Parietal lobe (tissue), 2 donors: ENCODE results near the gene FRMD4A.

GRCh38 chr10:13873244-13873532 lies 286.4 kb downstream of the PRPF18 start:
- RAMPAGE, long total RNA = no peak

GRCh38 chr10:13892228-13892576 lies 305.4 kb downstream of the PRPF18 start:
- RAMPAGE, long total RNA = no peak

DNA sequence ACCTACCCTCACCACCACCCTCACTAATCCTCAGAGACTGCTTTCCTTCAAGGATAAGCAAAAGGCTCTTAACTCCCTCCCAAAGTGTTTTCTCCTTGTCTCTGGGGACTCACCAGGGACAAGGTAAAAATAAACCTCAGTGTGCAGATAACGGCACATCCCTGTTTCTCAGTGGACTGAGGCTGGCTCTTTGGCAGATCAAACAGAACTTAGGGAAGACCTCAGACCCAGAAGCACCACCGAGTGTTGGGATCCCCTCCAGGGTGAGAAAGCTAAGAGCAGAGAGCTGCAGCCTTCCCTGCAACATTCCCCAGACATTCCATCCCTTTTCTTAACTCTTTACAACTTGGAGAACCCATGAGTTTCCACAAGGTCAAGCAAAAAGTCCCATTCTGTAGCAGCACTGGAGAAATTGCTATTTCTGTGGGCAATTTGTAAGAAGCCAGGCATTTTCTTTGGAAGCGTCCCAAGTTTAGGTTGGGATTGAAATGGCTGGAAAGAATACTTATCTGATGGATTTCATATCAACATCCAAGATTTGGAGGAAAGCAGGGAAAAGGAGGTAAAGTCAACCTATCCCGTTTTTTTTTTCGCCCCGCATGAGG lies 358.7 kb downstream of the FRMD4A start:
- RAMPAGE, long total RNA = no peak

DNA sequence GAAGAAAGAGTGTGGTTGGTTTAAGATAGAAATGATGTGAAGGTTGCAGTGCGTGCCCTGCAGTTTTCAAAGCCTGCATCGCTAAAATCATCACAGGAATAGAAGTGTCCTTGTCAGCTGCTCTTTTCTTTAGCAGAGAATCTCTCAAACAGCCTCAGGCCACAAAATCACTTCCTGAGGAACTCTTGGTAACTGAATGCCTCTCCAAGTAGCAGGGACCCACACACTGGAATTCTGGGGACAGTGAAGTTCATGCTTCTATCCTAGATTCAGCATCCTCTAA lies 307.1 kb downstream of the FRMD4A start:
- RAMPAGE, long total RNA = no peak

DNA sequence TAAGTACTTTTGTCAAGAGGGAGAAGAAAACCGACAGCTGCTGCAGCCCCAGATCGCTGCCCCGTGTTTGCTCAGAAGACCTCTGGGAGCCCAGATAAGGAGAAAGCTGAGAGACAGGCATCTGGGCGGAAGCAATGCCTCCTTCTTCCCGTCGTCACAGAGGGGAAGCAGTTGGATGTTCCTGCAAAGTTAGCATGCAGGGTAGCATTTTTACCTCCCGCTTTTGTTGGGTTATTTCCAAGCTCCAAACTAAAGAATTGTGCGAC lies 149.5 kb downstream of the FRMD4A start:
- RAMPAGE, long total RNA = no peak

- RAMPAGE, long total RNA = no peak
These were observed at the start of gene FRMD4A for GRCh38 chr10:14330747-14331201. TSS of gene FRMD4A (minus strand) at chr10:14330924.

DNA sequence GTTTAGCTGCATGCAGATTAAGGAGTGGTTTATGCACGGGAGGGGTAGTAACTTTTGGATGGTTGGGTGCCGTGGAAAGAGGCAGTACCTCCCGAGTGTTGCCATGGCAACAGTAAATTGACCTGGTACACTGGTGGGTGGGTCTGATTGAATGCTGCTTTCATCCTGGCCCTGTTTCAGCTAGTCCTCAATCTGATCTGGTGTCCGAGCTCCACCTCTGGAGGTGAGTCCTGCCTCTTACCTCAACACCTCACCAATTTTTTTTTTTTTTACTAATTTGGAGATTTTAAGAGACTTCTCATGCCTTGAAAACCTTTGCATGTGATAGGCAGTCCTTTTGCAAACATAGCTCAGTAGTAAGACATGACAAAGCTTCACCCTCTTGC lies 156.4 kb upstream of the FRMD4A start:
- RAMPAGE, long total RNA = no peak

- RAMPAGE, long total RNA = no peak
These were observed 190.0 kb upstream of the FRMD4A start for GRCh38 chr10:14520341-14521471.

DNA sequence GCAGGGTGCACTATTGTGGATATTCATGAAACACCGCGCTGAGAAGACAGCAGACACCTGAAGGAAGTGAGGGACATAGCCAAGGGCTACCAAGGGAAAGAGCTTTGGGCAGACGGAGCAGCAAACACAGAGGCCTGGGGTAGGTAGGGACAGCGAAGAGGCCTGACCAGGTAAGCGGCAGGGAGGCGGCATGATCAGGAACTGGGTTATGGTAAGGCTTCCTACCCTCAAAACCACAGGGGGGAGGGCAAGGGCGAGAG lies 213.4 kb downstream of the FAM107B start:
- RAMPAGE, long total RNA = no peak

- RAMPAGE, long total RNA = no peak
These were observed 212.5 kb downstream of the FAM107B start for GRCh38 chr10:14562170-14562688.

DNA sequence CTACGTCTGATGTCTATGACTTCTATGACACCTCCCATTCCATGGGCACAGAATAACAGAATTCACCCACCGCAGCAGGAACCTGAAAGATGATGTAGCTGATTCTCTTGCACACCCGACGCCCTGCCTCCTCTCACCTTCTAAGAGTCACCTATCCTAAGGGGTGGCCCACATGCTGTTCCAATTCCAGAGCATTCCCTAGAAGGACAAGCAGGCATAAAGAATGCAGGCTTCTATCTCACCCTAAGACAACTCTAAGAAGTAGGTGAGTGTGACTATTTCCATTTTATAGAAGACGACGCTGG lies 178.1 kb downstream of the FAM107B start:
- RAMPAGE, long total RNA = no peak

GRCh38 chr10:14604725-14605133 lies 170.0 kb downstream of the FAM107B start:
- RAMPAGE, long total RNA = no peak

GRCh38 chr10:15212913-15214094 lies 44.8 kb upstream of the NMT2 start:
- RAMPAGE, long total RNA = no peak

GRCh38 chr10:16965977-16966688 lies 148.9 kb upstream of the RSU1 start:
- RAMPAGE, long total RNA = no peak

DNA sequence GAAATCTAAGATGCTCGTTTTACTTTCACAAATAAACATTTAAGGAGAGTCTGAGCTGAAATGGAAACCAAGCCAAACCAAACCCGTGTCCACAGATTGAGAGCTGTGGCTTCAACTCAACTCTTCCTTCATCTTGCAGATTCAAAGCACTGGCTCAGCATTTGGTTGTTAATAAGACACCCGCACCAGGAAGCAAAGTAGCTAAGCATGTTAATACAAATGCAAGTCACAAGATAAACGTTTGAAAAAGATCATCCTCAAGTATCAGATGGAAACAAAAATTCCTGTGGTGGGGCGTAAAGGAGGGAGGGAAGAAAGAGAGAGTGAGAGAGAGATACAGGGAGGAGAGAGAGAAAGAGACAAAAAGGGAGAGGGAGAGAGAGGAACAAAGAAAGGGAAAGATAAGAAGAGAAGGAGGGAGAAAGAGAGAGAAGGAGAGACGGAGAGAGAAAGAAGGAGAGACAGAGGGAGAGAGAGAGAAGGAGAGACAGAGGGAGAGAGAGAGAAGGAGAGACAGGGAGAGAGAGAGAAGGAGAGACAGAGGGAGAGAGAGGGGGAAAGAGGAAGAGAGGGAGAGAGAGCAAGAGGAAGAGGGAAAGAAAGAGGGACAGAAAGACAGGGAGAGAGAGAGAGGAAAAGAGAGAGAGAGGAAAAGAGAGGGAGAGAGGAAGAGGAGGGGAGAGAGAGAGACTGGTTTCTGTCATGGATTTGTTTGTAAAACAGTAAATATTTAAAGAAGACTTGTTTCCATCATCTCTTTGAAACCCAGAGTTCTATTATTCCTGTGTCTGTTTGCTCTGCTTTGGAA lies 150.3 kb upstream of the RSU1 start:
- RAMPAGE, long total RNA = no peak

GRCh38 chr10:16987810-16988456 lies 141.7 kb downstream of the CUBN start:
- RAMPAGE, long total RNA = no peak

GRCh38 chr10:16999372-17000383 lies 129.9 kb downstream of the CUBN start:
- RAMPAGE, long total RNA = no peak

DNA sequence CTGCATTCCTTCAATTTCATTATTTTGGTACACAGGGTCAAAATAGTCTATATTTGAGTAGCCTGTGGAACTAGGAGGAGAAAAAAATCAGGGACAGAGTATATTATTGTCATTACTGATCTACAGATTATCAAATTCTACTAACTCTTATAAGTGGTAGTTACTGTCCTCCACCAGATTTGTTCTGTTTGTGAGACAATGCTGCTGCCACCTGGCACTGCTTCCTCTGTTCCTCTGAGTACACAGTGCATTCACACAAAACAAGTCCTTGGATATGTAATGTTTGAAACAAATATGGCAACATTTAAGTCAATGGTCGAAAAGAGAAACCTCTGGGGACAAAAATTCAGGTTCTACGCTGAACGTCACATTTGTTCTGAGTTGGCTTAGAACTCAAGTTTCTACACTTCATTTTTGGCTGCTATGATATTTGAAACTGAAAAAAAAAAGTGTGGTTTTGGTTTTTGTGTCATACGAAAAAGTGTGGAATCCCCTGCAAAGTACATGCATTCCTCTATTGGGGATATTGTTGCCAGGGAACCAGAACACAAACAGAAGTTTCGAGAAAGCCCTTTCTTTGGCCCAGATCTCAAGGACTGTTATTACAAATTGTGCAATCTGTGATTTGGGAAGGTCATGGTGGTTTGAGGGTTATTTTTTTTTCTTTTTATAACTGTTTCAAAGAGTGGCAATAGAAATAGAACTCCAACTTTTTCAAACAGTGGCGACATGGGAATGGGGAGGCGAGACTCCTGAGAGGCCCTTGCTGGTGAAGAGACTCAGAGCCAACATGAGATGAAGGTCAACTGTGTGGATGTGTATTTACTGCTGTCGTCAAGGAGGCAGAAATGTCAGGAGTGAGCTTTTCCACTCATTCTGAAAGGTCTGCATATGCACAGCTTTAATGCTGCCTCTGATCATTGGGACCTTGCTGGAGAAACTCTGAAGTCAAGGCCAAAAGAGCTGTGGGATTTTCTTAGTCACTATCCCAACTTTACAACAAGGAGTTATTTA lies 127.5 kb downstream of the CUBN start:
- RAMPAGE, long total RNA = no peak

DNA sequence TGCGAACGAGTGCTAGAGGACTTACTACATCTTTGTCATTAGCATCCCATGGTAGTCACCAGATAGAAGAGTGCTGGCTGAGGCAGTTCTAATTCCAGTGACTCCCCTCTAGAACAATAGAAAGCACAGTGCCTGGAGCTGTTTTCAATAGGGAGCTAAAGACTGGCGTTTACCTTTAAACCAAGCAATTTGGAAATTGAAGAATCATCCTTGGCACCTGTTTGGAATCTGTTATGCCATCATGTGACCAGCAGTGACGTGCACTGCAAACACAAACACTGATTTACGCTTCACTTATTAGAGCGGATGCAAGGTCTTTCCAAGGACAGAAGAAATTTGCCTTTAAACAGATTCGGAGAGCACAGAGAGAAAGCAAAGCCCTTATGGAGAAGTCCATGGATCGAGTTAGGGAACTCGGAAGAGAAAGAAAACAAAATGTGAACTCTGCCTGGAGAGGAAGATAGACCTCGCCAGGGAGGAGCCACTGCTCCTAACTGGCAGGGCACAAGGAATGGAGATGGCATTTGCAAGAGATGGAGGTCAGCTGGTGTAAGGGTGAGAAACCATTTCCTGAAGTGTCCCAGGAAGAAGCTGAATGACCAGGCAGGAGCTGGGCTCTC lies 97.9 kb downstream of the CUBN start:
- RAMPAGE, long total RNA = no peak

GRCh38 chr10:17084948-17085338 lies 44.7 kb downstream of the CUBN start:
- RAMPAGE, long total RNA = no peak